Non-pigmented ciliary epithelial cell (primary cell): ENCODE data around the genes MOCS2 and ARL15.

GRCh38 chr5:51159085-51159628 lies 224.1 kb upstream of the ISL1 start:
- RRBS = no CpG with 5 or more reads among the region's 6 CpGs

GRCh38 chr5:51226146-51226914 lies 156.9 kb upstream of the ISL1 start:
- RRBS = no CpG with 5 or more reads among the region's 2 CpGs

- RRBS = no CpG with 5 or more reads among the region's 6 CpGs
These were observed 13.6 kb upstream of the ITGA1 start for GRCh38 chr5:52773973-52774568.

DNA sequence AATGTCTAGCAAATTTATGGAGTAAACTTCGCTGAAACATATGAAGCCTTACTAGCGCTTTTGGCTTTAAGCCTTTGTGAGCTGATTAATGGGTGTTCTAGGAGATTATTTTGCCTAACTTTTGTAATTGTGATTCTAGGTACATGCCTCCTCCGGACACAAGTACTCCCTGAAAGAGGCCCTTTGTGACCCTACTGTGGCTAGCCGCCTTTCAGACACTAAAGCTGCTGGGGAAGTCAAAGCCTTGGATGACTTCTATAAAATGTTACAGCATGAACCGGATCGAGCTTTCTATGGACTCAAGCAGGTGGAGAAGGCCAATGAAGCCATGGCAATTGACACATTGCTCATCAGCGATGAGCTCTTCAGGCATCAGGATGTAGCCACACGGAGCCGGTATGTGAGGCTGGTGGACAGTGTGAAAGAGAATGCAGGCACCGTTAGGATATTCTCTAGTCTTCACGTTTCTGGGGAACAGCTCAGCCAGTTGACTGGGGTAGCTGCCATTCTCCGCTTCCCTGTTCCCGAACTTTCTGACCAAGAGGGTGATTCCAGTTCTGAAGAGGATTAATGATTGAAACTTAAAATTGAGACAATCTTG lies 13.7 kb downstream of the ITGA1 start:
- RRBS = 27% methylated on average over 2 of the region's 13 CpGs

DNA sequence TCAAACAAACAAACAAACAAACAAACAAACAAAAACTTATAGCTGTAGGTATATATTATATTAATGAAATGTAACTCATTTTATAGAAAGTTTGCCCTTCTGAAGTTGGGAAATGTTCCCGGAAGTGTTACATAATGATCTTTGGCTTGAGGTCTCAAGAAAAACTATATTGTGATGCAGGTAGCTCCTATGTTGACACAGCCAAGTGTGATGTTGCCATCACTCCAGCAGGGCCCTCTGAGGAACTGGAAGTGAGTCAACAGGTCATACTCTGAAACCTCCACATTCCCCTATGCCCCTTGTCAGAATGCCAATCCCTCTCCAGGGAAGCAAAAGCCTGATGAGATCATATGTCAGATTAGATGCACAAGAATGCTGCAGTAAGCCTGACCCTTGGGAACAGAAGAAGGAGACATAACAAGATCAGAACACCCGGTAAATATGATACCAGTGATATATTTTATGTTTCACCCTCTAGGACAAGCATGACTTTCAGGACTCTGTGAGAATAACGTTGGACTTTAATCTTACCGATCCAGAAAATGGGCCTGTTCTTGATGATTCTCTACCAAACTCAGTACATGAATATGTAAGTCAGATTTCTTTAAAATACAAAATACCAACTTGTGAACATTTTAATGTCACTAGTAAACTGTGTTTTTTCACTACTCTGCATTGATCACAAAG lies 66.7 kb upstream of the ITGA2 start:
- RRBS = no CpG with 5 or more reads among the region's 4 CpGs

DNA sequence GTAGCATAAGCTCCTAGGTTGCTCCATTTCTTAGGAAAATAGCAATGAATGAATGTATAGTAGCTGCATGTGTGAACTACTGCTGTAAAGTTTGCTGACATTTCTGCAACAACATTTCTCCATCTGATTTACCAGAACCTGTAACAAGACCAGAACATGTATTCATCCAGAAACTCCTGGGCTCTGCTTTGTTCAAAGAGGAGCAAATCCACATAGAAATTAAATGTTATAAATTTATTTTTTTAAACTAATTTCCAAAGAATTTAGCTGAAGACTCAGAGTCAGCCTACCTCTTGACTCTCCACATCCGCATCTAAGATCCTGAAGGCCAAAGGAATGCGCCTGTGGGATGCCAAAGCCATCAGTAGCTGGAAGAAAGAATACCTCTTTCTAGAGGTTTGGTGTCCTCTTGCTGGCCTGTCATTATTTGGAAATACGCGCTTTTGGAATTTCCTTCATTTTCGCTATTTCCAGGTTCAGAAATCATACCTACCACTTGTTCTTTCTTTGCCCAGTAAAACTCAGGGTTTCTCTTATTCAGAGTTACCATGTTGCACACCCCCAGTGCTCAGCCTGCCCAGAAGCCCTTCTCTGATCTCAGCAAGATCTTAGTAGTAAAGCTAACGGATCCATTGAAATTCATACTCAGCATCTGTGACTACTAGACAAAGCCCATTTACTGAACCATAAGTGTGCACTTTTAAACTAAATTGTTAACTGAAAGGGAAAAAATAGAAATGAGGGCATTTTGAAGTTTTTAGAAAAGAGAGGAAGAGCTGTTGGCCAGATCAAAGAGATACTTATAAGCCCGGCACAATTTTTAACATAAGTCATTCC lies 35.2 kb upstream of the ITGA2 start:
- RRBS = no CpG with 5 or more reads among the region's 7 CpGs

DNA sequence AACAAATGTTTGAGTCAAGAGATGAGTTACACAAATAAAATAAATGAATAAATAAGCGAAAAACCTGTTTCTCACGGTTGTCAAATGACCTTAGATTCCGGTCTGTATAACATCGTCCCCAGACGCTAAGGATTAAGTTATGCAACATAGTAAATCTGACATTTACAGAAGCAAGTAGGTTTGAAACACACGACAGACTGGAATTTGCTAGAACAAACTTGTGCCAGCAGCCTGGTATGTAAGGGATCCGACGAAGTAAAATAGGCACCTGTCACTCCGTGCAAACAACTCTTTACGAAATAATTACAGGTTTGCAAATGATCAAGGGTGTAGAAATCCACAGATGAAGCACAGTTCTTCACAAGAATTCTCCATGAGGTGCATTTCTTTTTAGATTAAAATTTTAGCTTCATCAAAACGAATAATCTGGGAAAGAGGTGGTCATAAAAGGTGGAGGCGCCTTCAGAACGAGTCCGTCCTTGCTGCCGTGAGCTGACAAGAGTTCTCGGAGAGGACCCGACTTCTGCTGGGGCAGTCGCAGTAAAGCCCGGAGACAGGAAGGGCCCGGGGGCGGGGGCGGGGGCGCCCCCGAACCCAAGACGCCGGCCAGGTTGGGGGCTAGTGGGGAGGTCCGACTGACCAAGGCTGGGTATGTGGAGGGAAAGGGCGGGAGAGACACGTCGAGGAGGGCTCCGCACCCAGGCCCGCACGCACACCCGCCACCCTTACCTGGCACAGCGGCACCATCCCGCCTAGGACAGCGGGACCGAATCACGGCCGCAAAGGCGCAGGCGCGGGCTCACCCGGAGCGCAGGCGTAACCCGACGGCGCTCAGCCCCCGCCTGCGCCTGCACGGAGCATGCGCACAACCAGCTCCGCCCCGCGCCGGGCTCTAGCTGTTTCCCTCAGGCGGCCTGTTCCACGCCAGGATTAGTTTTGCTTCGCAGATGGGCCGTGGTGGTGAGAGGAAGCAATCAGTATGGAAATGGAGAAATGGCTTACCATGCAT lies at the start of gene MOCS2:
MOCS2 (minus strand) TSS at position 775 of the 1,009 bp plus-strand sequence.
- RRBS = 2% methylated on average over 19 of the region's 61 CpGs

DNA sequence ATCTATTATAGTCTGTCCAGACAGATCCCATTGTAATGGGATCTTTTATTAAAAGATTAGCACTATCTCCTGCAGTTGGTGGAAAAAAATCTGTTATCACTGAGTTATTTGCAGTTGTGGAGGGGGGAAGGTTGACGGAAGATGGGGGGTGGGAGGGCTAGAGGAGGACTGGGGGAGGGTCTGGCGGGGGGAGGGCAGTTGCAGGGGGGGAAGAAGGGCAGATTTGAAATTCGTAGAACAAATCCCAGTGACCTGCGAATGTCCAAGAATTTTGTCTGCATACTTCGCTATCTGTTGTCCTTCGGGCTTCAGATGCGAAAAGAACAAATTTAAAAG lies 1.4 kb upstream of the FST start:
- RRBS = no CpG with 5 or more reads among the region's 7 CpGs

DNA sequence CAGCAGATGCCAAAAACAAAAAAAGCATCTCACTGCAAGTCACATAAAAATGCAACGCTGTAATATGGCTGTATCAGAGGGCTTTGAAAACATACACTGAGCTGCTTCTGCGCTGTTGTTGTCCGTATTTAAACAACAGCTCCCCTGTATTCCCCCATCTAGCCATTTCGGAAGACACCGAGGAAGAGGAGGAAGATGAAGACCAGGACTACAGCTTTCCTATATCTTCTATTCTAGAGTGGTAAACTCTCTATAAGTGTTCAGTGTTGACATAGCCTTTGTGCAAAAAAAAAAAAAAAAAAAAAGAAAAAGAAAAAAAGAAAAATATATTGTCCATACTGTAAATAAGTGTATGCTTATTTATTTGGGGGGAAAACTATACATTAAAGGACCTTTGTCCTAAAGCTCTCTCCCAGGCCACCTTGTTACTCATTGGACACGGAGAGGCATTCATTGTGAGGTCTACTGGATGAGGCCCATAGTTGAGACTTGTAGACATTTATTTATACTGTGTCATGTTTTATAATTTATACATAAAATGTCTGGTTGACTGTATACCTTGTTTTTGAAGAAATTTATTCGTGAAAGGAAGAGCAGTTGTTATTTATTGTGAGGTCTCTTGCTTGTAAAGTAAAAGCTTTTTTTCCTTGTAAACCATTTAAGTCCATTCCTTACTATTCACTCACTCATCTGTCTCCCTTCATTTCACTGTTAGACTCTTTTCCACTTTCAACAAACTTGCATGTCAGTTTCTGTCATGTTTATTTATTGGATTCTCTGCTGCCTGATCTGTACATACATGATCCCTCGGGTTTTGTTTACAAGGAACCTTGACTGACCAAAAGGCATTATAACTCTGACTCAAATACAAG lies 5.6 kb downstream of the FST start:
- RRBS = no CpG with 5 or more reads among the region's 8 CpGs

GRCh38 chr5:53926600-53927213 lies 366.3 kb downstream of the NDUFS4 start:
- RRBS = no CpG with 5 or more reads among the region's 5 CpGs

DNA sequence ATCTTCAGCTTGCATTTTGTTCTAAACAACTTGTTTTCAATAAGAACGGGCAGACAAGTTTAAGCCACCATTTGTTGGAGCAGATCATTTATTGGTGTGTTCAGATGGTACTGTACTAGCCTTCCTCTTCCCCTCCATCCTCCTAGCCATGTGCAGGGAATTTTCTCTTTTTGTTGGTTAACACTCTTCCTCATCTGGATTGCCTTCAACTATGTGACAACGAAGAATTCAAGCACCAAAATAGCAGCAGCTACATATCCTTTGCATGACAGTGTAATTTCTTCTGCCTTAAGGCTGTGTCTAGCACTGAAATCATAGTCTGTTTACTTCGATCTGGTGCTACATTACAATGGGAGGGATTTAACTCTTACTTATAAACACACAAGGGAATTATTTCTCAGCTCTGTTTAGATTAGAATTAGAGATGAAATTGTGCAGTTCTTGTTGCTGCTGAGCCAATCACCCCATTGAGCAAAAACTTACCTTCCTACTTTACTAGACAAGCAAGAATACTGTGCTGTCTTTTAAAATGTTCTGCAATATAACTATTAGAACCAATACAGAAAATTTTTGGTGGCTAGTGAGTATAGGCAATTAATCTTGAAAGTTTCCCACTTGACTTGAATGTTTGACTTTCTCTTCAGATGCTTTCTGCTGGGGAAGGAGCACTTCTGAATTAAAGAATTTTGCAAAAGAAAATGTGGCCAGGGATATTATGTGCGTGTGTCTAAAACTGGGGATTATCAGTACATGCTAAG lies 260.3 kb downstream of the ARL15 start:
- RRBS = no CpG with 5 or more reads among the region's 4 CpGs

GRCh38 chr5:54050755-54051298 lies 259.5 kb downstream of the ARL15 start:
- RRBS = no CpG with 5 or more reads among the region's 3 CpGs

GRCh38 chr5:54059134-54059888 lies 251.1 kb downstream of the ARL15 start:
- RRBS = no CpG with 5 or more reads among the region's 7 CpGs

- RRBS = no CpG with 5 or more reads among the region's 3 CpGs
These were observed 173.4 kb downstream of the ARL15 start for GRCh38 chr5:54136856-54137406.

GRCh38 chr5:54201369-54201649 lies 109.1 kb downstream of the ARL15 start:
- RRBS = no CpG with 5 or more reads among the region's 2 CpGs

GRCh38 chr5:54309539-54310631 lies at the start of gene ARL15:
Gene ARL15 (minus strand): TSS chr5:54310573.
- RRBS = 1% methylated on average over 14 of the region's 61 CpGs

DNA sequence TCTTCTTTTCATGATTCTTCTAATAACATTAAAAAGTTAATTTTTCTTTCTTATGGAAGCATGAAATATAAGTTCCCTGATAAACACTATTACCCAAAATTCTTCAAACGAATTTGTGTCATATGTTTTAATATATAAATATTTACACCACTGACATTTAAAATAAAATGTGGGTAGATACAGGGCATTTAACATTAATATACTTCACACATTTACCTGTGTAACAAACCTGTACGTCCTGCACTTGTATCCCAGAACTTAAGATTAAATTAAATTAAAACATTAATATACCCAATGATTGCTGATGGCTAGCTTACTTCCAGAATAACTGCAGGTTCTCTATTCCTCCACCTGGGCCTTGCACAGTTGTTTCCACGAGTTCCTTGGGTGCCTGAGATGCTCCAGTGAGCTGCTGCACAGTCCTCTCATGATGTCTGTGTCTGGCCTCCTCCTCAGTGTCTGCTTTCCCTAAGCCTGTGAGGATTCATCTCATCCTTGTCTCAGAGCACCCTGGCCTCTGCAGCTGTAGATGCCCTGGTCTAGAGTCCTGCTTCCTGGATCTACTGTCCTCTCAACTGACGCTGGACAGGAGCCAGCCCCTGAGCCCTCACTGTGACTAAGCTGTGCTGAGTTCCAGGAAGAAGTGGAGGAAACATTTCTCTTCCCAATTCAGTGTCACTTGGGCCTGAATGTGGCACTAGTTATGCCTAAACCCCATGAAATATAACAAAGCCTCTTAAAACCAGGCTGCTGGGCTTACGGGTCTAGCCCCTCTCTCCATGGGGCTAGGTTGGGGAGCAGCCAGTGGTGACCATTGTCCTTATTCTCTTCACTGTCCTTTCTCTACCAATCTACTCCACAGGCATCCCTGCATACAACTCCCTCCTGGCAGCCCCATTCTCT lies 220.4 kb downstream of the SNX18 start:
- RRBS = no CpG with 5 or more reads among the region's 5 CpGs

DNA sequence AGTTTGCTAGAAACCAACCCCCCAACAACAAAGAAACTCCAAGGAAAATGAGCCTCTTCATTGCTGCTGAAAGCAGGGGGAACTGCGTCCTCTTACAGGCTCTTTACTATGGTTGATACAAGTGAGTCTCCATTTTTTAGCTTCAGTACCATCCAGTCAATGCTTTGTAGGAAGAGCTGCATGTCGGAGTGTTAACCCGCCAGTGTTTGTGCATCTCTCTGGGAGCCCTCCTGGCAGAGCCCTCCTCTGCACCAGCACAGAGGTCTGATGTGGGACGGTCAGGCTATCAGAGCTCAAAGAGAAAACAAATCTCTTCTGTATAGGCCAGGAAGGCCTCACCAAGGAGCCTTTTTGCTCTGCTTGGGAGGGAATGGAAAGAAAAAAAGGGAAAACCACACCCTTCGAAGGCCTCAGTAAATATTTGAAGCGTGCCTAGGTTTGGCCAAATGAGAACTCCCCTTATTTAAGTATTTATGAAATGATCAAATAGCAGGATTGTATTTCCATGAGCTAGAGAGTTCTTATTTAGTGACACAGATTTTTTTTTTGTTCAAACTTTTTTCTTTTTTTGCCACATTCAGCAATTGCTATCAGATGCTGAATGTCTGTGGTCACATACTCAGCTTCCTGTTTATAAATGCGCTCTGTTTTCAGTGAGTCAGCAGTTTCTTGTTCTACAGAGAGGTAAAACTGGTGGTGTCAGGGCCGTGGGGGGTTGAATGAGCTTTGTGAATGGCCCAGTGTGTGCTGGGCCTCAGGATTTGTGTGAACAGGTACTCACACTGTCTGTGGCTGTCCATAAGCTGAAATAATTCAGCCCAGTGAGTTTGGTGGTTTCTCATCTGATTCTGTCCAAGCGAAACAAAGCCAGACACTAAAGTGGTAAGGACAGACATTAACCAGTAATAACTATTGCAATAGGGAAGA lies 226.6 kb downstream of the SNX18 start:
- RRBS = no CpG with 5 or more reads among the region's 9 CpGs